Mammary epithelial cell (primary cell): ENCODE measurements around a stretch of chr9.

- CAGE, long polyA plus RNA: no peak
- RRBS: no CpG with 5 or more reads among the region's 5 CpGs
Observed at GRCh38 chr9:129951080-129951626, 91.8 kb downstream of the FNBP1 start.

DNA sequence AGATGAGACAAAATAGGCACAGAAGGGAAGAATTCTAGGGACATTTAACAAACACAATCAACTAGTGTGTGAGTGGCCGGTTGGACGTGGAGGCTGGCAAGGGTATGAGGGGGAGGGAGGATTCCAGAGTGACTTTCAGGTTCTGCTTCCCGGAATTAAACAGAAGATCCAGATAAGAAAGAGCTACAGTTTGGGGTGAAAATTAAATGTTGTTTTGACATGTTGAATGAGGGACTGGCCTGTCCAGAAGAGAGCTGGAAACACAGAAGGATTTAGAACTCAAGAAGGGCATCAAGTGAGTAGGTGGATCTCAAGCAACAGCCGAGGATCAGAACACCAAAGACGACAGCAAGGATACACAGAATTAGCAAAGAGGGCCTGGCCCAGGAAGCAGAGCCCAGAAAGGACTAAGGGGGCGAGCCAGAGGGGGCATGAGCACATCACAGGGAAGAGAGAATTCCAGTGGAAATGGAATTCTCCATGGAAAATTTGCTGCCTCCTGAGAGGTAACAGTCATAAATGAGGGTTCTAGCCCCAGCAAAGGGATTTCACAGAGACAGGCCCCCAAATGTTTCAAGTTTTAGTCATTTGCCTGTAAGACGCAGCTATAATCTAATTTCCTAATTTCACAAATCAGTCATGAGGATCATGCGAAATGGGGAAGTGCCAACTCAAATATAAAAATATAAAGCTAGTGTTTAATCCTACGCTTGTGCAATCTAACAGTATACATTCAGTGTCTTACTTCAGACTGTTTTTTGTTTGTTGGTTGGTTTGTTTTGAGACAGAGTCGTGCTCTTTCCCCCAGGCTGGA lies 46.8 kb downstream of the FNBP1 start:
- CAGE, long polyA plus RNA: no peak
- RRBS: 26% methylated on average over 3 of the region's 10 CpGs

DNA sequence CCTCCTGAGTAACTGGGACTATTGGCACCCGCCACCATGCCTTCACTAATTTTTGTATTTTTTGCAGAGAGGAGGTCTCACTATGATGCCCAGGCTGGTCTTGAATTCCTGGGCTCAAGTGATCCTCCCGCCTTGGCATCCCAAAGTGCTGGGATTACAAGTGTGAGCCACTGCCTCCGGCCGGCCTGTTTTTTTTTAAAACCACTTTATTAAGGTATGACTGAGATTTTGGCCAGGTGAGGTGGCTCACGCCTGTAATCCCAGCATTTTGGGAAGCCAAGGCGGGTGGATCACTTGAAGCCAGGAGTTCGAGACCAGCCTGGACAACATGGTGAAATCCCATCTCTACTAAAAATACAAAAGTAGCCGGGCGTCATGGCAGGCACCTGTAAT lies 46.2 kb downstream of the FNBP1 start:
- CAGE, long polyA plus RNA: no peak
- RRBS: no CpG with 5 or more reads among the region's 9 CpGs

DNA sequence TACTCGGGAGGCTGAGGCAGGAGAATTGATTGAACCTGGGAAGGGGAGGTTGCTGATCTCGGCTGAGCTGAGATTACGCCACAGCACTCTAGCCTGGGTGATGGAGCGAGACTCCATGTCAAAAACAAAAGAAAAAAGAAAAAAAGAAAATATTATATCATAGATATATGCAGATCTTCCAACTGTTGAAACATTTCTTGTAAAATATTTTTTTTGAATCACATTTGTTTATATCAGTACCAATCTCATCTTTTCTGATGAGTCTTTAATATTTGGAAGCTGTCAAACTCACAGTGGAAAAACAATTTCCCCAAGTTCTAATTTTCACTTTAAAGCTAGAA lies 42.6 kb downstream of the FNBP1 start:
- CAGE, long polyA plus RNA: no peak
- RRBS: no CpG with 5 or more reads among the region's 4 CpGs

DNA sequence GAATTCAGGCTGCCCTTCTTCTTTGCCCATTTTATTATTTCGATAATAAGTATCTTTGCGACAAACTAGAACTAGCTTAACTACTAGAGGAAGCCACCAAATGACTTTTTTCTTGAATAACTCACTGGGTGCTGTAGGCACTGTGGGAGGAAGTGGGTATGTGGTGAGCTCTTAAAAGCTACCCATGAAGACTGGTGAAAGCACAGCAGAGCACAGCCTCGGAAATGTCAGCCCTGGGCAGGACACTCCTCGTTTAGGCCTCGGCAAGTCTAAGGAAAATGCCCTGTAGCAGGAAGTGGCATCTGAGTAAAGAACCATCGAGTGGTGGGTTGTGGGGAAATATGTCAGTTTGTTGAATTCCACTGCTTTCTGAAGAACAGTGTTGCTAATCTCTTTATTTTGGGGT lies 44.0 kb upstream of the NCS1 start:
- CAGE, long polyA plus RNA: no peak
- RRBS: no CpG with 5 or more reads among the region's 6 CpGs

DNA sequence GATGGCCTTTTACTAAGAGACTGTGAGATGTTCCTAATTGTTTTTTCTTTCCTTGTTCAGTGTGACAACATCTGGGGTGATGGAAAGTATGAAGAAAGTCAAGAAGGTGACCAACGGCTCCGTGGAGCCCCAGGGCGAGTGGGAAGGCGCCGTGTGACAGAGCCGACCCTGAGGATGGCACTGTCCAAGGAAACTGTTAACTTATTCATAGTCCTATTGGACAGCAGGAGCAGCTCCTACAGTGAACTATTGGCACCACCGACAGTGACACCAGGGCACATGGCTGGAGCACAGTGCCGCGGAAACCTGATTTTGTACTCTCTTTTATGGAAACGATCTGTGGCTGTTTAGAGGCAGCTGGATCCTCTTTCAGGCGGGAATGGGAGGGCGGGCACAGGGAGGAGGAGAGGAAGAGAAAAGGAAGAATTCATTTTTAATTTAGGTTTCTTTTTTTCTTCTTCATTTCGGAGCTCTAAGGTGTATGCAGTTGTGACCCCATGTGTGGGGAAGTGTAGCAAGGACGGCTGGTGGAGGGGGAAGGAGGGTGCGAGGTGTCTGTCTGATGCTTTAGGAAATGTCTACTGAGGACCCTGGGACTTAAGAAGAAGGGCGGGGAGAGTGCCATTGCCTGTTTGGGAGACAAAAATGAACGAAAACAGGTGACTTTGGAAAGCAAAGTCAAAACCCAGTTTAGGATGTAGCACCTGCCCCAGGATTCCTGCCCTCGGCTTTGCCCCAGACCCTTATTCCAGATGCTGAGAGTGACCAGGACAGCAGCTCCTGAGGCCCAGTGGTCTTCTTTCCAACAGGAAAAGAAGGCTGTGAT lies 37.0 kb upstream of the NCS1 start:
- CAGE, long polyA plus RNA: no peak
- RRBS: no CpG with 5 or more reads among the region's 18 CpGs

DNA sequence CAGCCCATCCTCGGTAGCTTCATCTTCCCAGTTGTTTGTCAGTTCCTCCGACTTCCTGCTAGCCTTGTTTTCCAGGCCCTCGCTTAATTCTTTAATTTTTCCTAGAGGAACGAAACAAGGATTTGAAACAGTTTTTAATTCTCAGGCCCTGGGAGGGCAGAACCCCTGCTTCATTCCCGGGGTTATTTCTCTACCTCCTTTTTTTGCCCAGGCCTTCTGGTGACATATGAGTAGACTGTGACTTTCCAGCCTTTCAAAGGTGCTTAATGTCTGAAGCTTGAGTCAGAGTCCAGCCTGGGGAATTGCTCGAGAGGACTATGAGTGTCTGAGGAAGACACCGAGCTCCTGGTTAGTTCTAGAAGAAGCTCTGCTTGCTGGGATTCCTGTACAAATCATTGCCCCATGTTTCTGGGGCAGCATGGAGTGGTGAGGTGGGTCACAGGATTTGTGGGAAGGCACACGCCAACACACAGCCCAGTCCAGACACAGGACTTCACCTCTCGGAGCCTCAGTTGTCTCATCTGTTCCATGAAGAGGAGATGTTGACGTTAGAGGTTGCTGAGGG lies 4.2 kb upstream of the HMCN2 start:
- CAGE, long polyA plus RNA: no peak
- RRBS: no CpG with 5 or more reads among the region's 10 CpGs

DNA sequence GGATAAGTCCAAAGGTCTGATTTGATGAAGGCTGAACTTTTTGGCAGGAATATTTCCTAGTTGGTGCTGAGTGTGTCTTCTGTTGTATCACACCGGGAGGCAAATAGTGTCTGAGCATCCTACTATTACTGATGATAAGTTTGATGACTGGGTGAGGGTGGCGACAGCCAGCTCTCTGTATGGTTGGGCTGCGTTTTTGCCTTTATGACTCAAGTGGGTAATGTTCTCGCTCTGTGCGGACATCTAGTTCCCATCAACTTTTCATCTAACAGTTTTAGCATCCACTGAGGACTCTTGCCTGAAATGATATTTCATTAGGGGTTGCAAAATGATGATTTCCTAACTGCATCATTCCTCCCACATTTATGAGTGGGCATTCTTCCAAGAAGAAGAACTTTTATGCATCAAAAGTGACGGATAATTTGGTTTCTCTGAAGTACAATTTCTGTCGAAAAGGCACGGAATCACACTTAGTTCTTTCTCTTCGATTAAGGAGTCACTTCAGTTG lies 26.6 kb downstream of the HMCN2 start:
- CAGE, long polyA plus RNA: no peak
- RRBS: no CpG with 5 or more reads among the region's 9 CpGs

GRCh38 chr9:130331453-130332098 lies 66.0 kb downstream of the HMCN2 start:
- CAGE, long polyA plus RNA: no peak
- RRBS: no CpG with 5 or more reads among the region's 15 CpGs

DNA sequence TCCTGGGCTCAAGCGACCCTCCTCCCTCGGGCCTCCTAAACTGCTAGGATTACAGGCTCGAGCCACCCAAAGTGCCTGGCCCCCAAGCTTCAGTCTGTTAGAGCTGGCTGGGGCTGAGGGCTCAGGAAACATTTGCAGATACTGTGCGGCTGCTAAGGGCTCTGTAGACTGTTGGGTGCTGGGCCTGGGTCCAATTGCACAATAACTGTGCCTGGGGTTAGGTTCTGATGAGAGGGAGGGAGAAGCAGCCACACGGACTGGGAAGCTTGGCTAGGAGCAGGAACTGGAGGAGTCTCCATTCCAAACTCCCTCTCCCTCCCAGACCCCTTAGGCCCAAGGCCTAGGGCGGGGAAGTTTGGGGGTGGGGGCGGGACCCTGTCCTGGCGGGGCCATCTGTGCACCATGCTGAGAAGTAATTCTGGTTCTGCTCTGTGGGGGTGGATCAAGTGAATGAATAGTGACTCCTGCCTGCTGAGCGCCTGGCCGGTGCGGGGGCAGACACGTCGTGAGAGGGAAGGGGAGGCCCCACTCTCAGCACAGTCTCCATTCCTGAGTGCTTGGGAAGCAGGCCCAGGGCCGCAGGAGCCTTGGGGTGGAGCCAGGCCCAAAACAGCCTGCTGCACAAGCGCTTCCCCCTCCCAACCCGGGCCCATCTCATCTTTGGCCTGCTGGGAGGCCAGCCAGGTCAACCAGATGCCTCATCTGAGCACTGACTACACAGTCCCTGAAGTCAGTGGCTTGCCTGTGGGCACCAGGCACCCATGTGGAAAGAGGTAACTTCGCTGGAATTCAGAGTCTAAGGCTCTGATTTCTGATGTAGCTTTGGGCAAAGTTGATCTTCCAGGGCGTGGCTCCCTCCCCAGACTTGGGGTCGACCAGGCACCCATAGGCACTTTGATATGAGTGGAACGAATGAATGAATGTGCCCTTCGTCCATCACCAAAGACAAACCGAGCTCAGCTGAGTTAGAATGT lies 1.6 kb downstream of the ASS1 start:
- CAGE, long polyA plus RNA: no peak
- RRBS: no CpG with 5 or more reads among the region's 22 CpGs

DNA sequence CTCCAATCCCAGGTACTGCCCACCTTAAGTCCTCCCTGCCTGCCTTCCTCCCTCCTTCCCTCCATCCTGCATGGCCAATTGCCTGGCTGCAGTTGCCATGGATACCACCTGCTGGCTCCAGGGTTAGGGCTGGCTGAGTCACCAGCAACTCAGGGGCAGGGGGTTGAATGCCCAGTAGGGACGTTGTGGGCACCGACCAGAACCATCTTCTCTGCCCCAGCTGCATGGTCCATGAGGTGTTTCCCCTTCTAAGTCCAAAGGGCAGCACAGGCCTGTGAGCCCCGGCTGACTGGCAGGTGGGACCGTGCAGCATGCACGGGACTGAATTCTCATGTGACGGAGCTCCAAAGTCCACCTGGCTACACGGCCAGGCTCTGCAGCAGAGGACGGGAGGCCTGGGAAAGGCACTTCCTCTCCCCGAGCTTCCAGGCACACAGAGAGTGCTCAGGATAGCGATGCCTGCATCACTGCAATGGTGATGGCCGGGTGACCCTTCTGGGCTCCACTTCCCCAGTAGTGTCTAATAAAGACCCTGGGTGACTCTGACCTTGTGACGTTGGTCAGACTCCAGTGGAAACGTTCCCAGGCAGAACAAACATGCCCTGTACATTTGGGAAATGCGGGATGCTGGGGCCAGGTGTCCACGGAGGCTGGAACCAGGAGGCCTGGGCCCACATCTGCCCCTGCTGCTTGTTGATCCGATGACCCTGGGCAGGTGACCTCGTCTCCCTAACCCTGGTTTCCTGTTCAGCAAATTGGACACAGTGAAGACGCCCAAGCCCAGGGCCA lies 5.8 kb downstream of the ASS1 start:
- CAGE, long polyA plus RNA: no peak
- RRBS: 100% methylated on average over 2 of the region's 18 CpGs

DNA sequence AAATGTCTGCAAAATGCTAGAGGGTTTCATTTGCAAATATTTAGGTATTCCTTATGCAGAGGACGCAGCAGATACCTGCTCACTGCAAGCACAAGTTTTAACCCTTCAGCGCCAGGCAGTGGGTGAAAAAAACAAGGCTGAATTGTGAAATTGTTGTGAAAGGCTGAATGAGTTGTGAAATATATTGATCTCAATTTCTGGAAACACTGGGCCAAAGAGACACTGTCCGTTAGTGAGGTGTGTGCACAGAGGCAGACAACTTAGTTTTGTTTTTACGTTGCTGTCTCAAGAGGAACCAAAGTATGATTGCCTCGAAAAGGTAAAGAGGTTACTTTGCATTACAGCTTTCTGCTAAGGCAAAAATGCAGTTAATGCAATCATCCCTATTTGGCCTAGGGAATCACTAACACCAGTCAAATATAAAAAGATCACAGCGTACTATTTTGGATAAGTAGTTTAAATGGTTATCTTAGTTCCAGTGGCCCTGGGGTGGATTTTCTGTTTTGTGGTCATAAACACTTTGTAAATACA lies 18.9 kb downstream of the FUBP3 start:
- CAGE, long polyA plus RNA: no peak
- RRBS: no CpG with 5 or more reads among the region's 6 CpGs

- CAGE, long polyA plus RNA: no peak
- RRBS: no CpG with 5 or more reads among the region's 6 CpGs
Observed at GRCh38 chr9:130617704-130618140, 38.3 kb downstream of the FUBP3 start.

DNA sequence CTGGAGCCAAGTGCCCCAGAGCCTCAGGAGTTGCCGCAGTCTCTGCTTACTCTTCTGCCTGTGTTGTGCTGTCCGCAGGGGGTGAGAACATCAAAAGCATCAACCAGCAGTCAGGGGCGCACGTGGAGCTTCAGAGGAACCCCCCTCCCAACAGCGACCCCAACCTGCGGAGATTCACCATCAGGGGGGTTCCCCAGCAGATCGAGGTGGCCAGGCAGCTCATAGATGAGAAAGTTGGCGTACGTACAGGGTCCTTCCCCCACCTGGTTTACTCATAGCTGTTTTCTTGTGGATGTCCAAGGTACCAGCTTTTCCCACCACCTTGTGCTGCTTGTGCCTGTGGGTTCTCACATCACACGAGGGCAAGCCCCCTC lies 33.9 kb upstream of the PRDM12 start:
- CAGE, long polyA plus RNA: no peak
- RRBS: no CpG with 5 or more reads among the region's 10 CpGs

- CAGE, long polyA plus RNA: no peak
- RRBS: 3% methylated on average over 10 of the region's 25 CpGs
Observed at GRCh38 chr9:130681937-130682357, 11.6 kb upstream of the EXOSC2 start.

DNA sequence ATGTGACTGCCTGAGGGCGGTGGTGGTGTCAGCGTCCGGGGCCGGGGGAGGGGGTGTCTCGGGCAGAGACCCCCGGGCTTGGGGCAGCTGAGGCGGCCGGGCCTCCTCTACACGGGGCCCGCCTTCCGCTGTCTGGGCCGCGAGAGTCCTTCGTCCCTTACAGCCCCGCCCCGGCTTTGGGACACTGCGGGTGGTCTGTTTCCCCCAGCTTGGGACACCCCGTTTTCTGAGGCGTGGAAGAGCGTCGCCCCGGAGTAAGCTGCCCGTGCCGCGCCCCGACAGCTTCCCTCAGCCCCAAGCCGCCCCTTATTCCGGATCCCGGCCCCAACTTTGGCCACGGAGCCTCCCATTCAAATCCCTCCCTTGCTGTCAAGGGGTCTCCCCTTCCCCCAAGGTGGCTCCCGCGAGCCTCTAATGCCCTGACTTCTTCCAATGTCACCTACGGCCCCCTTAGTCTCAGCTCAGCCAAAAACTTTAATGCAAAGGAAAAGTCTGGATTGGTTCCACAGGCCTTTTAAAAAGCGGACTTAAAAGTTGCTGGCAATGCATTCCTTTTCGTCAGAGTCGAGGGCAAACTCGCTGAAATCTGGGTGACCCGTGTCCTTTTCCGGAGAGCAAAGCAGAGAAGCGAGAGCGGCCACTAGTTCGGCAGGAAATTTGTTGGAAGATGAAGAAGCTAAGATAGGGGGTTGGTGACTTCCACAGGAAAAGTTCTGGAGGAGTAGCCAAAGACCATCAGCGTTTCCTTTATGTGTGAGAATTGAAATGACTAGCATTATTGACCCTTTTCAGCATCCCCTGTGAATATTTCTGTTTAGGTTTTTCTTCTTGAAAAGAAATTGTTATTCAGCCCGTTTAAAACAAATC lies 19.8 kb downstream of the EXOSC2 start:
- CAGE, long polyA plus RNA: no peak
- RRBS: 1% methylated on average over 24 of the region's 44 CpGs

- CAGE, long polyA plus RNA: no peak
- RRBS: no CpG with 5 or more reads among the region's 10 CpGs
Observed at GRCh38 chr9:130766864-130767462, 68.1 kb upstream of the ABL1 start.

DNA sequence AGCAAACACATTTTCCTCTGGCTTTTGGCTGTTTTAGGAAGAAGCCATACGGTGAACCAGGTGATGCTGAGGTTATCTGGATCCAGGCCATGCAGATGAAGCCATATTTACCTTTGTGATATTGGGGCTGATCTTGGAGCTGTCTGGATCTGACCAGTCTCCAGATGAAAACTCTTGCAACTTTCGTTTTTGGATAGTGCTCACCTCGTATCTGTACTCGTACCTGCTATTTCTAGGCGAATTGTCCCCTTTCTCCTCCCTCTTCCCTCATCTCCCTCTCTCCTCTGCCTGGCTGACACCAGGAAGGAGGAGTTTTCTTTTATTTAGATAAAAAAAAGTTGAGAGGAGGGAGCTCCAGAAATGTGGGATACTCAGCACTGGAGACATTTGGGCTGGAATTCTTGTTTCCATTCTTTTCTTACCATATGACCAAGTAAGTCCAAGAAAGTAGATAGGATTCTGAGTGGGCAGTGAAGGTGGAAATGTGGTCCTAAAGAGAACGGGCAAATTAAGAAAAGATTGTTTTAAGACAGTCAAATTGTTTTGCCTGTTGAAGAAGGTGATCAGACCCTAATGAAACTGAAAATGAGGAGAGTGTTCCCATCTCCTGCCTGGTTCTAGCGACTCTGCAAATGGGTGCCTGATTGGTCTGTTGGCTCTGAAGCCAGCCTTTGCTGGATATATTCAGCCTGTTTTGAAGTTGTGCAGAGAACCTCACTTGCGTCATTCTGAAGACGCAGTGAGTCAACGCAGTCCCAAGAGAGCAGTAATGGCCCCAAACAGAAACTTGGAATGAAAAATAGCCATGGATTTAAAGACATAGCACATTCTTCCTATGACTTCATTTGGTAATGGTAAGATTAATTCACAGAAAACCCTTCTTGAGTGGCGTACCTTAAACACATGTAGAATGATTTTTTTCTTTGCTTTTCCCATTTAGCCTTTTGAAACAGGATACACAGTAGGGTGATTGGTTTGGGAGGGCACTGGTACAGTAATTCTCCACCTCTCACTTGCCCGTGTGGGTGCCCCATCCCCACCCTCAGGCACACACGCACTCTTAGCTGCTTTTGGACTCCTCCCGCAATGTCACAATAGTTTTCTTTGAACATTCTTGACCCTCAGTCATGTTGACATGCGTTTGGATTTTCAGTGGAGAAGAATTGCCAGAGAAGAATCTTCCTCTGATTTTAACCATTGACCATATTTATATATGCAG lies 54.3 kb upstream of the ABL1 start:
- CAGE, long polyA plus RNA: no peak
- RRBS: no CpG with 5 or more reads among the region's 15 CpGs

DNA sequence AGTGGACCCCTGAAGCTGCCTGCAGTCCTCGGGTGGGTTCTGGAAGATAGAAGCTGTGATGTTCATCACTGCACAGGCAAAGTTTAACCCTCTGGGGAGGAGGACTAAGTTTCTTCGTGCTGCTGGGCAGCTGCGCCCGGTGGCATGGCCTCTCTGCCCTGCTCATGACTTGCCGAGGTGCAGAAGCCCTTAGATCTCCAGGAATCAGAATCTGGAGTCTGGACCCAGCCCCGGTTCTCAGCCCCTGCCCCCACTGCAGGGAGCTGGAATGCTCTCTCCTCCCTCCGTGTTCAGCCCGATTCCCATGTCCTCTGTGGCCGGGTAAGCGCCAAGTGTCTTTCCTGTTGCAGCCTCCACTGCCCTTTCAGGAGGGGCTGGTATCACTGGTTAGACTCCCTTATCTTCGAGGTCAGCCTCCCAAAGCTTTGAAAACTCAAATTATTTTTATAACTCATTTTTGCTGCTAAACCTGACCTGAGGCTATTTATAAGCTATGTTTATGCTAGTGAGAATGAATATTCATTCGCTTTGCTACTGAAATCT lies 1.7 kb downstream of the LAMC3 start:
- CAGE, long polyA plus RNA: no peak
- RRBS: 90% methylated on average over 5 of the region's 12 CpGs

- CAGE, long polyA plus RNA: no peak
- RRBS: no CpG with 5 or more reads among the region's 6 CpGs
Observed at GRCh38 chr9:131140306-131140758, 14.9 kb downstream of the NUP214 start.